Progenitor cell of endocrine pancreas (in vitro differentiated cells): ENCODE data around the genes C1QL2 and RALB.

DNA sequence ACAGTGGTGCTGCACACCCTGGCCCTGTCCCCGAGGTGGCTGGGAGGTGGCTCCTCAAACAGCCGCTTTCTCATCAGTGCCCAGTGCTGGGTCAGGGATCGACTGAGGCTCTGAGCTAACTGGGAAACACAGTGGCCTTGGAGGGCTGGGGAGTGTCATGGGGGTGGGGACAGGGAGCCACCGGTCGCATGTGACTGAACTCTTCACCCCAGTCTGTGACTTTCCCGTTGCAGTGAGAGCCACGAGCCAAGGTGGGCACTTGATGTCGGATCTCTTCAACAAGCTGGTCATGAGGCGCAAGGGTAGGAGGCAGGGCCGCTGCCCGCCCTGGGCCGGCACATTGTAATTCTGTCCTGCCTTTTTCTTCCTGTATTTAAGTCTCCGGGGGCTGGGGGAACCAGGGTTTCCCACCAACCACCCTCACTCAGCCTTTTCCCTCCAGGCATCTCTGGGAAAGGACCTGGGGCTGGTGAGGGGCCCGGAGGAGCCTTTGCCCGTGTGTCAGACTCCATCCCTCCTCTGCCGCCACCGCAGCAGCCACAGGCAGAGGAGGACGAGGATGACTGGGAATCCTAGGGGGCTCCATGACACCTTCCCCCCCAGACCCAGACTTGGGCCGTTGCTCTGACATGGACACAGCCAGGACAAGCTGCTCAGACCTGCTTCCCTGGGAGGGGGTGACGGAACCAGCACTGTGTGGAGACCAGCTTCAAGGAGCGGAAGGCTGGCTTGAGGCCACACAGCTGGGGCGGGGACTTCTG is 28.7 kb upstream of the RABL2A start:
- PRO-cap, result no peak

DNA sequence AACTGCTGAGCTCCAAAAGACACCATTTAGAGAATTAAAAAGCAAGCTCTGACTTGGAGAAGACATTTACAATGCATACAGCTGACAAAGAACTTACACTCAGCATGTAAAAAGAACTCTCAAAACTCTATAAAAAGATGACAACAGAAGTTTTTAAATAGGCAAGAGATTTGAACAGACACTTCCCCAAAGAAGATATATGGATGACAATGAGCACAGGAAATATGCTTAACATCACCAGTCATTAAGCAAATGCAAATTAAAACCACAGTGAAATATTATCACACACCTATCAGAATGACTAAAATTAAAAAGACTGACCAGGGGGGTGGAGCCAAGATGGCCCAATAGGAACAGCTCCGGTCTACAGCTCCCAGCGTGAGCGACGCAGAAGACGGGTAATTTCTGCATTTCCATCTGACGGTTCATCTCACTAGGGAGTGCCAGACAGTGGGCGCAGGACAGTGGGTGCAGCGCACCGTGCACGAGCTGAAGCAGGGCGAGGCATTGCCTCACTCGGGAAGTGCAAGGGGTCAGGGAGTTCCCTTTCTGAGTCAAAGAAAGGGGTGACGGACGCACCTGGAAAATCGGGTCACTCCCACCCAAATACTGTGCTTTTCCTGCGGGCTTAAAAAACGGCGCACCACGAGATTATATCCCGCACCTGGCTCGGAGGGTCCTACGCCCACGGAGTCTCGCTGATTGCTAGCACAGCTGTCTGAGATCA is 28.9 kb downstream of the RABL2A start:
- PRO-cap, result unidirectional peak, plus-strand start at position 410 of the sequence

- PRO-cap, result no peak
Measured at GRCh38 chr2:113700062-113700759, 56.2 kb downstream of the SLC35F5 start.

- PRO-cap, result no peak
Measured at GRCh38 chr2:113754903-113755370, 1.5 kb downstream of the SLC35F5 start.

GRCh38 chr2:113756908-113757549 is 587 bp upstream of the SLC35F5 start:
- PRO-cap, result no peak

- PRO-cap, result no peak
Measured at GRCh38 chr2:113894315-113894880, 4.5 kb downstream of the ACTR3 start.

- PRO-cap, result no peak
Measured at GRCh38 chr2:113979234-113980060, 89.6 kb downstream of the ACTR3 start.

- PRO-cap, result no peak
Measured at GRCh38 chr2:115562074-115562331, 1119.6 kb downstream of the DPP10 start.

- PRO-cap, result no peak
Measured at GRCh38 chr2:117068594-117068793, 746.0 kb upstream of the DDX18 start.

- PRO-cap, result no peak
Measured at GRCh38 chr2:117817305-117817821, 2.9 kb downstream of the DDX18 start.

GRCh38 chr2:117917220-117917690 is 96.6 kb downstream of the CCDC93 start:
- PRO-cap, result no peak

- PRO-cap, result no peak
Measured at GRCh38 chr2:117918280-117919169, 95.3 kb downstream of the CCDC93 start.

GRCh38 chr2:118604271-118604878 is 243.1 kb downstream of the EN1 start:
- PRO-cap, result no peak

DNA sequence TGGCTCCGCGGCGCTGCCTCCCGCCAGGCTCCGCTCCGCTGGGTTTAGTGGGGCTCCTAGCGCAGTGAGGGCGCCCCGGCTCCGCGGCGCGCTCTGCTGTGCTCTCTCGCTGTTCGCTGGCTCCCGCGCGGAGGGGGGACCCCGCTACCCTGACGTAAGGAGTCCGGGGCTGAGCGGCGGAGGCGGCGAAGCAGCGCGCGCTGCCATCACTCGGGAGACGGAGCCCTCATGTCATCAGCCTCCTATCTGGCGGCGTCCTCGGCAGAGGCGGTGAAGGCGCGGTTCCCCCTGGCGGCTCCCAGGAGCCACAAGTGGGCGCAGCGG is at the start of gene C1QL2:
TSS of gene C1QL2 (minus strand) at position 95 of the 324 bp plus-strand sequence.
- PRO-cap, result no peak

- PRO-cap, result no peak
Measured at GRCh38 chr2:119252241-119253322, 28.9 kb downstream of the STEAP3 start.

- PRO-cap, result no peak
Measured at GRCh38 chr2:119263645-119264322, 40.1 kb downstream of the STEAP3 start.

DNA sequence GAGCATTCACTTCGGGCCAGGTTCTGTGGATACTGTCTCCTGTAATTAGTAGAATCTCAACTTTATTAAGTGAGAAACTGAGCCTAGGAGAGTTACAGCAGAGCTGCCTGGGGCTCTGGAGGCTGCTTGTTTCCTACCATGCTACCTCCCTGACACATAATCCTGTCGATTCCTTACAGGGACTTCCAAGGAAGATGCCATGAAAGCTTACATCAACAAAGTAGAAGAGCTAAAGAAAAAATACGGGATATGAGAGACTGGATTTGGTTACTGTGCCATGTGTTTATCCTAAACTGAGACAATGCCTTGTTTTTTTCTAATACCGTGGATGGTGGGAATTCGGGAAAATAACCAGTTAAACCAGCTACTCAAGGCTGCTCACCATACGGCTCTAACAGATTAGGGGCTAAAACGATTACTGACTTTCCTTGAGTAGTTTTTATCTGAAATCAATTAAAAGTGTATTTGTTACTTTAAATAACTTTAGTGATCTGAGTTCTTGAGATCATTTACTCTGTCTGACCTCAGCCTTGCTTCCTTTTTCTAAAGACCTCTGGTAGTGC is 5.4 kb downstream of the DBI start:
- PRO-cap, result no peak

- PRO-cap, result no peak
Measured at GRCh38 chr2:119544725-119545572, 700 bp downstream of the CFAP221 start.

DNA sequence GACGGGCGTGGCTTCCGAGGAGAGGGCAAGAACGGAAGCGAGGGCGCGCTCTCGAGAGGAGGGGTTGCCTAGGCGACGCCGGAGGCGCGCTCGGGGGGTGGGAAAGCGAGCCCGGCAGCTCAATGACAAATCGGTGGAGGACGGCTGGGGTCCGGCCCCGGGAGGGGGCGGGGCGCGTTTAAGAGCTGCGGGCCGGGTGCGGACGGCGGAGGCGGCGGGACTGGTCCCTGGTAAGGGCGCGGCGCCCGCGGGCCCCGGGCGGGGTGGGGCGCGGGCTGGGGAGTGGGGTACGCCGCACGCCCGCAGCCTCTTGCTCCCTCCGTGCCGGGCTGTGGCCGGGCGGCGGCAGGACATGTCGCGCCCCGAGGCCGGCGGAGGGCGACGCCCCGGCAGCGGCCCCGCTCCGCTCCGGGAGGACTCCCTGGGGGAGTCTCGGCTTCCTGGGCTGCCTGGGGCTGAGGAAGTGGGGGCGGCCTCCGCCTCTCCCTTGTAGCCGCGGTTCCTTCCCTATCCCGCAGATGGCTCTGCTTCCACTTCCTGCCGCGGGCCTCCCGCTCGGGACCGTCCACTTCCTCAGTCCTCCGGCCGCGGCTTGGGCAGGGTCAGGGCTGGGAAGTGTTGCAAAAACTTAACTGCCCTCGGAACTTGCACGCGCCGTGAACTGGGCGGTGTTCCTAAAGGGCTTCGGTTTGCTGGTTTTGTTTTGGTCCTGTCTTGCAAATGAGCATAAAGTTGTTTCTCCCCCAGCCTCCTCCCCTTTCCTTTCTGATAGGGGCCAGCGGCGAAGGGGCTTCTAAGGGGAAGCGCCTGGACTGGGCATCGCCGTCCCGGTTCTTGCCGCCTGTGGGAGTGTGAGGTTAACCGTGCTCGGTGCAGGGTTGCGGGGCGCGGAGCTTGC is at the start of gene RALB:
TSS of gene RALB (plus strand) at position 102 of the 898 bp plus-strand sequence.
- PRO-cap, result bidirectional peak, plus-strand start at position 188 of the sequence, minus-strand start outside the sequence; unidirectional peak, minus-strand start at position 835 of the sequence

GRCh38 chr2:120348966-120349337 is 3.0 kb downstream of the INHBB start:
- PRO-cap, result no peak